Endothelial cell (in vitro differentiated cells): ENCODE results near the genes WDCP, FAM228A and PTRHD1.

GRCh38 chr2:21423040-21423291, 299.2 kb downstream of the TDRD15 start:
- PRO-cap: no peak

DNA sequence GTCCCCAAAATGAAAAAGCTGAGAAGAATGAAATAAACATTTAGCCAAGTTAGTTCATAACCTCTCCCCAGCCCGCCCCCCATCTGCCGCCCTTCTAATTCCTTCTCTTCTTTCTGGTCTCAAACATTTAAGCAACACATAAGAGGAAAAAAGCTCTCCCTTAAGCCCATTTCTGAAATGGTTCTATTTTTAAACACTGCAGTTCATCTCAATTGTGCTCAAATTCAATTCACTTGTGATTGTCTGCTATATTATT, 479.9 kb downstream of the TDRD15 start:
- PRO-cap: no peak

GRCh38 chr2:22281100-22281591, 1103.8 kb upstream of the KLHL29 start:
- PRO-cap: no peak

DNA sequence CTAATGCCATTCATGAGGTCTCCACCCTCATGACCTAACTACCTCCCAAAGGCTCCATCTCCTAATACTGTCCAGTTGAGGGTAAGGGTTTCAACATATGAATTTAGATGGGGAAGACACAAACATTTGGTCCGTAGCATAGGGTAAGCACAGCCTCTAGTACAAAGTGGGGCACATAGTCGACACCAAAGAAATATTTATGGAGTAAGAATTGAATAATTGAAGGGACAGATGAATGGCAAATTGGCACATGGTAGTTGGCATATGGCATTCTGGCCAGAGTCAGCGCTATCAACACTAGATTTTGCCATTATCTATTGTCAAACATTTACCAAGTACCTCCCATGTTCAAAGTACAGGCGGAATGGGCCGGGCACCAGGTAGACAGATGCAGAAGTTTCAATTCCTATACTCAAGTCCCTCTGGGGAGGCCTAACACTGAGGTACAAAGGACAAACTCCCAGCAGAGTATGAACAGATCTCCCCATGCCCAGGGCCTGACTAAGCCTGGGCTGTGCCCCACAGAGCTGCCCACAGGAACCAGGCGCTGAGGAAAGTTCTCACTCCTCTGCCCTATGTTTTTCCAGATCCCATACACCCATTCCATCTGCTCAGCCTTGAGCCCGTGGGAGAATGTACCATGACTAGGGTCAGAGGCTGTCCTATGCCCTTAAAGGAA, 257.6 kb upstream of the KLHL29 start:
- PRO-cap: no peak

- PRO-cap: no peak
Measured at GRCh38 chr2:23198773-23199358, 186.1 kb upstream of the KLHL29 start.

- PRO-cap: no peak
Measured at GRCh38 chr2:23480990-23481575, 96.1 kb downstream of the KLHL29 start.

- PRO-cap: no peak
Measured at GRCh38 chr2:23499652-23500374, 114.8 kb downstream of the KLHL29 start.

DNA sequence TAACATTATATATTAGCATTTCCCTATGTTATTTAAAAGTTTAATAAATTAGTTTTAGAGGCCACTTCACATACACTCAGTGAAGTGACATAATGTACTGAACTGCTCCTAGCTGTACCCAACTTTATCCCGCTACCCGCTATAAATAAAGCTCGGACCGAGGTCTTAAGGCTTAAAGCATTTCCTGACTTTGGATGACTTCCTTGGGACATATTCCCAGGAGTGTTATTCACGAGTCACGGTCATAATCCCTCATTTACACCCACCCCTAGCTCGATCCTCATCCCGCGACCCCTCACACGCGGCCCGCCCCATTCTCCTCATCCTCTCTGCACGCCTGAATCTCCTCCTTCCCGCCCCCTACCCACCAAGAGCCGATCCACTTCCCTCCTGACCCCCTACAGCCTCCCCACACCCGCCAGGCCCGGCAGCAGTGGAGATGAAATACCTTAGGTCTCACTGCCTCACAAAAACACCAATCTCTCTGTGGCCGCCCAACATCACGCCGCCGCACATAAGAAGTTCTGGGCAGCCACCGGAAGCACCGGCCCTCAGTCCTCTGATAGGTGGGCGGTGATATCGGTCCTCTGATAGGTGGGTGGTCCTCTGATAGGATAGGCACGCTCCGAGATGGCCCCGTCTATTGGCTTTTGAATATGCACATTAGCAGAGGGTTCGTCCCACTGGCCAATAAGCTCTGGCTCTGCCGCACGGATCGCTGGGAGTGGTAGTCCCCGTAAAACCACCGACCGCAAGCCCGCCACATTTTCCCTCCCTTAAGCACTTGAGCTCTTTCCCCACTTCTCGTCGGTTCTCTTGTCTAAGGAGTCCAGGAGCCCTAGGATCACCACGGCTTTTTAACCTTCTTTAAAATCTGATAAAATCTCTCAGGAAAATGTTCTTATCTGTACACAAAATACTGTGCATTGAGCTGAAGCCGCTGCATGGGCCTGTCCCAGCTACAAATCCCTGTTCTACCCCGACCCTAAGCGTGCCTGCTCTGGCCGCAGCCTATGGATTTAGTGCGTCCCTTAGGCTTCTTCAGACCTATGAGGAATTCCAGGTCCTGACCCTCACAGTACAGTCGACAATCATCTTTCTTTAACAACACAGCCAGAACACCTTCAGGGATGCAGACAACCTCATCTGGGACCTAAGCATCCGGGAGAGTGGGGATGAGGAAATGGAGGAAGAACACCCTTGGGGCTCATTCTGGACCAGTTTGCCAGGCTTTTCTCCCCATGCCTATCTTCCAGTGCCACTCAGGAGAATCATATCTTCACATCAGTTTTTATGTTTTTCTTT, at the start of gene WDCP:
TSS of gene WDCP (minus strand) at position 526 of the 1,305 bp plus-strand sequence.
- PRO-cap: unidirectional peak, minus-strand start at position 526 of the sequence

DNA sequence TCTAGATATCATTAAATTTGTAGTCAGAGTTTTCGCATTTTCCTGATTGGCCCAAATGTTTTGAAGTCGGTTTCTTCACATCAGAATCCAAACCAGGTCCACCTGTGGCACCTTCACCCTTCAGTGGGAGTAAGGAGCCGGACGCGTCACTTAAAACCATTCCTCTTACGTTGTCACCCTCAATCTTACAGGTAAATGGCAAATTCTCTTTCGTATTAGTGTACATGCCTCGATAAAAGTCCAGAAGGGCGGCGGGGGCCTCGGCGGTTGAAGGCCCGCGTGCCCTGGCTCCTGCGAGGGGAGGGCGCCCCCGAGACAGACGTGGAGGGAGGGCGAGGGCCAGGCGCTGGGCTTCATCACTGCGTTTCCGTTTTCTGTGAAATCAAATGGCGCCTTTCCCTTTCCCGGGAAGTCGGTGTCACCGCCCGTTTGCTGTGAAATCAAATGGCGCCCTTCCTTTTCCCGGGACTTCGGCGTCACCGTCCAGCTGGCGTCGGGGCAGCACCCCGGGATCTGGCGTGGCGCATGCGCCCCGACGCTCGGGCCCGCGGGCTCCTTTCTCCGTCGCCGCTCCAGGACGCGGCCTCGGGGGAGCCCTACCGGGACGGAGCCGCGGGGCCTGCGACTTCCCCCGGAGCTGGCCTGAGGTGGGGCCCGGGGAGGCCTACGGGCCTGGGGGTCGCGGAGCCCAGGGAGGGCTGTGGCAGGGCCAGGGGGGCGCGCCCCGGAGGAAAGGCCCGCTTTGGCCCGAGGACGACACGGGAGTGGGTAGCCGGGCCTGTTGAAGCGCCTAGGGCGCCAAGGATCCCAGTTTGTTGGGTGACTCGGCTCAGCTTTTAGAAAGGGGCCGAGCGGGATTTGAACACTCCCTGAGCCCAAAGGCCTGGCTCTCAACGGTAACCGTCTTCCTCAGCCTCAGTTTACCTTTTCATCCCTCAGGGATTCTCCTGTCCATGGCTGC, at the start of gene FAM228A:
TSS of gene FAM228A (plus strand) at position 526 of the 961 bp plus-strand sequence.
- PRO-cap: no peak

GRCh38 chr2:24264543-24265130, 89.8 kb downstream of the FAM228A start:
- PRO-cap: no peak

DNA sequence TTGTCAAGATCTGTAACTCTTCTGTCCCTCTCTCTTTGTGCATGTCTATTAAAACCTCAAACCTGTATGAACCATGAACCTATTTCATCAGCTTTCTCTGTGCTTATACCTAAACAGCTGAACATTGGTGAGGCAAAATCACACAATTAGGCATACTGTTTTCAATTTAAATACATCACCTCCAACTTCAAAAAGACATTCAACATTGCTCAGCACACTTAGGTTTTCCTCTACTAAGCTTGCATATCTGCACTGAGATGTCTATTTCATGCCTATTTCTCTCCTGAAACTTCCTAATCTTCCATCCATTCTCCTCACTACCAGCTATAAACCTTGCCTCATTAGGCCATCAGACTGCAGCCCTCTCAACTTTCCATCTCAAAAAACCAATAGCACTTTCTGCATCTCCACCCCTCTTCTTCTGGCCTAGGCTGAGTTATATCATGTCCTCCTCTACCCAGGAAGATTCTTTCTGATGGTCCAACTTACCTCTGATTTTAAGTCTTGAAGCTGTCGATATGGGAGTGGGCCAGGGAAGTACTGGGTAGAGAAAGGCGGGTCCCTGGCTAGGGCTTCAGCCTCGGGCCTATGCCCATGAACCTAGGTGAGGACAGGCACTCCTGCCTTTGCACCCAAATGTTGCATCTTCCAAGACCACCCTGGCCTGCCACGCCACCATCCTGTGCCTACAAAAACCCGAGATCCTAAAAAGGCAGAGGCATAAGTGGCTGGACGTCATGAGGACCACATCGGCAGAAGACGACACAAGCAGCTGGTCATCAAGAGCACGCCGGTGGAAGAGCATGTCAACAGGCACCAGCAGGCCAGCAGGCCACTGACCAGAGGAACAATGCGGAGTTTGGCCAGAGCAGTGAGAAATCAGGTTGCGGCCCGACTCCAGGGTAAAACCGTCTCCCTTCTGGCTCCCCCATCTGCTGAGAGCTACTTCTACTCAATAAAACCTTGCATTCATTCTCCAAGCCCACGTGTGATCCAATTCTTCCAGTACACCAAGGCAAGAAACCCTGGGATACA, 78.6 kb downstream of the ITSN2 start:
- PRO-cap: no peak

- PRO-cap: no peak
Measured at GRCh38 chr2:24299794-24300289, 60.5 kb downstream of the ITSN2 start.

GRCh38 chr2:24454189-24454726, 36.8 kb upstream of the NCOA1 start:
- PRO-cap: no peak

GRCh38 chr2:24598155-24598632, 107.1 kb downstream of the NCOA1 start:
- PRO-cap: no peak

GRCh38 chr2:24739333-24739694, 53.9 kb downstream of the PTRHD1 start:
- PRO-cap: no peak

DNA sequence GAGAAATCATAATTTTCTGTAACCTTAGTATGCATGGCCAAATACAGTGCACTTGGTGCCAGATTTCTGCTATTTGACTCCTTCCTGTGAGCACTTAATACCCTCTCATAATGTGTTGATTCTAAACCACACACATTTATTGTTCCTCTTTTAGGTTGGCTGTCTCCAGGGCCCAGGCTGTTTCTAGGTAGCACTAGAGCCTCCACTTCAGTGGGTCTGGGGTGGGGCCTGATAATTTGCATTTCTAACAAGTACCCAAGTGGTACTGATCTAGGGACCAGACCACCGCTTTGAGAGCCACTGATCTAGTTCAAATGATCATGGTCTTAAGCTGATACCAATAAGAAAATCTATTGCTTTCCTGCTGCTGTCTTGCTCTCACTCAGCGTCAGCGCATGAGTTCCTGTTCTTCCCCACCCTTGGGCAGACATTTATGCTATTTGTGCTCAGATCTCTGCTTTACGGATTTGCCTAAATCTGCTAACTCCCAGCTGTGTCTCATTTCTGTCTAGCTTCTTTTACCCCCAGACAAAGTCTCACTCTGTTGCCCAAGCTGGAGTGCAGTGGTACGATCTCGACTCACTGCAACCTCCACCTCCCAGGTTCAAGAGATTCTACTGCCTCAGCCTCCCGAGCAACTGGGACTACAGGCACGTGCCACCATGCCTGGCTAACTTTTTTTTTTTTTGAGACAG, 7.3 kb downstream of the PTRHD1 start:
- PRO-cap: no peak

- PRO-cap: bidirectional peak, plus-strand start at chr2:24793145, minus-strand start at chr2:24793071; bidirectional peak, plus-strand start at chr2:24793443, minus-strand start at chr2:24793354; bidirectional peak, plus-strand start at chr2:24793935, minus-strand start at chr2:24793659
Measured at GRCh38 chr2:24792621-24793791, at the start of gene PTRHD1. Gene PTRHD1, minus strand, starts transcription at chr2:24793391.

DNA sequence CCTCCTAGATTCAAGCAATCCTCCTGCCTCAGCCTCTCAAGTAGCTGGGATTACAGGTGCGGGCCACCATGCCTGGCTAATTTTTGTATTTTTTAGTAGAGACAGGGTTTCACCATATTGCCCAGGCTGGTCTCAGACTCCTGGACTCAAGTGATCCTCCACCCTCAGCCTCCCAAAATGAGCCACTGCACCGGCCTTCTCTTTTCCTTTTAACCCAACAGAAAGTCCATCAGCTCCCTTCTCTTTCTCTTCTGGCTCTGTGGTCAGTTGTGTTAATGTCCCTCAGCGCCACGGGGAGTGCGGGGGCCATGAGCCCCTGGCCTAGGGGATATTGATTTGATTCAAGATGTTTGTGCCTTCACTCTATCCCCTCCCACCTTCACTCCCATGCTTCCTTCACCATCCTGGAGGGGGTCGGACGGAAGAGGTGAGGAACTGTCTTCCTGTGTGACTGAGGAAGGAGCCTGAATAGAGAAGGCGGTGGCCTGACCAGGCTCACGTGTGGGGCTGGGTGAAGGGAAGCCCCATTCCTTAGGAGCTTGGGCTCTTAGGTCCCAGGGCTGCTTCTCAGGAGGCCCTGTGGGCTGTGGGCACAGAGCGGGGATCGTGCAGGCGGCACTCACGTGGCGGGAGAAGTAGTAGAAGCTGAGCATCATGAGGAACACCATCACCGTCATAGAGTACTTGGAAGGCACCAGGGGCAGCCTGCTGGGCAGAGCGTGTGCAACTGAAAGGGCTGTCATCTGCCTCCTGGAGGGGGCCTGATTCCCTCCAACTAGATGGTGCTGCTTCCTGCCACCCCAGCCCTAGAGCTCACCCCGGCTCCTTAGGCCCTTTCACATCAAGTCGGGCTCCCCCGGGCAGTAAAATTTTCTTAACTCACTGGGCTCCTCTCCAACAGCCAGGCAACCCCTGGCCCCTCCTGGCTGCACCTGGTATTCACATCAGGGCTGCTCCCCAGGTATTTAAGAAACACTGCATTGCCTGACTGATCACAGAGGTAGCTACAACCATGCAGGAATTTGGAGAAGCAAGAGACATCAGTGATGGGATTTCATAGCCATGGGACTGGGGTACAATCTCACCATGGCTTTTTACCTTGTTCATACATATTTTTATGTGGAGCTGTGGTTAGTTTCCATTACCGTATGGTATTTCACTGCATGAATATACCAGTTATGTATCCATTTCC, 32.6 kb downstream of the CENPO start:
- PRO-cap: no peak

- PRO-cap: no peak
Measured at GRCh38 chr2:24912195-24912718, 7.8 kb downstream of the ADCY3 start.

- PRO-cap: no peak
Measured at GRCh38 chr2:24980667-24980992, 8.9 kb upstream of the DNAJC27 start.